ENCODE measurements around a stretch of chr21.

DNA sequence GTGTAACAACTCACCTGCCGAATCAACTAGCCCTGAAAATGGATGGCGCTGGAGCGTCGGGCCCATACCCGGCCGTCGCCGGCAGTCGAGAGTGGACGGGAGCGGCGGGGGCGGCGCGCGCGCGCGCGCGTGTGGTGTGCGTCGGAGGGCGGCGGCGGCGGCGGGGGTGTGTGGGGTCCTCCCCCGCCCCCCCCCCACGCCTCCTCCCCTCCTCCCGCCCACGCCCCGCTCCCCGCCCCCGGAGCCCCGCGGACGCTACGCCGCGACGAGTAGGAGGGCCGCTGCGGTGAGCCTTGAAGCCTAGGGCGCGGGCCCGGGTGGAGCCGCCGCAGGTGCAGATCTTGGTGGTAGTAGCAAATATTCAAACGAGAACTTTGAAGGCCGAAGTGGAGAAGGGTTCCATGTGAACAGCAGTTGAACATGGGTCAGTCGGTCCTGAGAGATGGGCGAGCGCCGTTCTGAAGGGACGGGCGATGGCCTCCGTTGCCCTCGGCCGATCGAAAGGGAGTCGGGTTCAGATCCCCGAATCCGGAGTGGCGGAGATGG, 2305.4 kb upstream of the TPTE start:
- RAMPAGE, long total RNA: start-site peak on the plus strand centred at position 344 of the sequence, 219 bp wide, 16 and 30 reads in 2 replicates
- RRBS, 2 experiments: no CpG with 5 or more reads among the region's 65 CpGs
CAGE:
- cytosol, long polyA minus RNA: no peak
- cytosol, long polyA plus RNA: no peak
- long polyA plus RNA: no peak
- nucleolus, long total RNA: start-site peak on the plus strand centred at position 445 of the sequence, 26 bp wide, 12 reads
- nucleus, long polyA plus RNA: no peak
- nucleus, long total RNA: no peak

DNA sequence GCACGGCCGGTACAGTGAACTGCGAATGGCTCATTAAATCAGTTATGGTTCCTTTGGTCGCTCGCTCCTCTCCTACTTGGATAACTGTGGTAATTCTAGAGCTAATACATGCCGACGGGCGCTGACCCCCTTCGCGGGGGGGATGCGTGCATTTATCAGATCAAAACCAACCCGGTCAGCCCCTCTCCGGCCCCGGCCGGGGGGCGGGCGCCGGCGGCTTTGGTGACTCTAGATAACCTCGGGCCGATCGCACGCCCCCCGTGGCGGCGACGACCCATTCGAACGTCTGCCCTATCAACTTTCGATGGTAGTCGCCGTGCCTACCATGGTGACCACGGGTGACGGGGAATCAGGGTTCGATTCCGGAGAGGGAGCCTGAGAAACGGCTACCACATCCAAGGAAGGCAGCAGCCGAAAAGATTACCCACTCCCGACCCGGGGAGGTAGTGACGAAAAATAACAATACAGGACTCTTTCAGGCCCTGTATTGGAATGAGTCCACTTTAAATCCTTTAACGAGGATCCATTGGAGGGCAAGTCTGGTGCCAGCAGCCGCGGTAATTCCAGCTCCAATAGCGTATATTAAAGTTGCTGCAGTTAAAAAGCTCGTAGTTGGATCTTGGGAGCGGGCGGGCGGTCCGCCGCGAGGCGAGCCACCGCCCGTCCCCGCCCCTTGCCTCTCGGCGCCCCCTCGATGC, 2267.3 kb upstream of the TPTE start:
- RAMPAGE, long total RNA: no peak
- RRBS, 2 experiments: no CpG with 5 or more reads among the region's 59 CpGs
CAGE:
- cytosol, long polyA minus RNA: no peak
- cytosol, long polyA plus RNA: no peak
- long polyA plus RNA: no peak
- nucleolus, long total RNA: no peak
- nucleus, long polyA plus RNA: no peak
- nucleus, long total RNA: no peak

DNA sequence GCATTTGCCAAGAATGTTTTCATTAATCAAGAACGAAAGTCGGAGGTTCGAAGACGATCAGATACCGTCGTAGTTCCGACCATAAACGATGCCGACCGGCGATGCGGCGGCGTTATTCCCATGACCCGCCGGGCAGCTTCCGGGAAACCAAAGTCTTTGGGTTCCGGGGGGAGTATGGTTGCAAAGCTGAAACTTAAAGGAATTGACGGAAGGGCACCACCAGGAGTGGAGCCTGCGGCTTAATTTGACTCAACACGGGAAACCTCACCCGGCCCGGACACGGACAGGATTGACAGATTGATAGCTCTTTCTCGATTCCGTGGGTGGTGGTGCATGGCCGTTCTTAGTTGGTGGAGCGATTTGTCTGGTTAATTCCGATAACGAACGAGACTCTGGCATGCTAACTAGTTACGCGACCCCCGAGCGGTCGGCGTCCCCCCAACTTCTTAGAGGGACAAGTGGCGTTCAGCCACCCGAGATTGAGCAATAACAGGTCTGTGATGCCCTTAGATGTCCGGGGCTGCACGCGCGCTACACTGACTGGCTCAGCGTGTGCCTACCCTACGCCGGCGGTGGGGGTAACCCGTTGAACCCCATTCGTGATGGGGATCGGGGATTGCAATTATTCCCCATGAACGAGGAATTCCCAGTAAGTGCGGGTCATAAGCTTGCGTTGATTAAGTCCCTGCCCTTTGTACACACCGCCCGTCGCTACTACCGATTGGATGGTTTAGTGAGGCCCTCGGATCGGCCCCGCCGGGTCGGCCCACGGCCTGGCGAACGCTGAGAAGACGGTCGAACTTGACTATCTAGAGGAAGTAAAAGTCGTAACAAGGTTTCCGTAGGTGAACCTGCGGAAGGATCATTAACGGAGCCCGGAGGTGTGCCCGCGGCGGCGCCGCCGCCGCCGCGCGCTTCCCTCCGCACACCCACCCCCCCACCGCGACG, 2266.3 kb upstream of the TPTE start:
- RAMPAGE, long total RNA: start-site peak on the plus strand centred at position 394 of the sequence, 364 bp wide, 19 and 78 reads in 2 replicates
- RRBS, 2 experiments: no CpG with 5 or more reads among the region's 86 CpGs
CAGE:
- cytosol, long polyA minus RNA: no peak
- cytosol, long polyA plus RNA: no peak
- long polyA plus RNA: no peak
- nucleolus, long total RNA: no peak
- nucleus, long polyA plus RNA: no peak
- nucleus, long total RNA: no peak

- RAMPAGE, long total RNA: no peak
- RRBS, 2 experiments: 82 to 87% methylated on average over 3 to 7 of the region's 49 CpGs
CAGE:
- cytosol, long polyA minus RNA: no peak
- cytosol, long polyA plus RNA: no peak
- long polyA plus RNA: no peak
- nucleolus, long total RNA: no peak
- nucleus, long polyA plus RNA: no peak
- nucleus, long total RNA: no peak
These were observed 1706.0 kb upstream of the TPTE start for GRCh38 chr21:8815145-8815950.

- RAMPAGE, long total RNA: no peak
- RRBS, 2 experiments: no CpG with 5 or more reads among the region's 5 CpGs
CAGE:
- cytosol, long polyA minus RNA: no peak
- cytosol, long polyA plus RNA: no peak
- long polyA plus RNA: no peak
- nucleolus, long total RNA: no peak
- nucleus, long polyA plus RNA: no peak
- nucleus, long total RNA: no peak
These were observed 799.4 kb upstream of the TPTE start for GRCh38 chr21:9721980-9722393.

DNA sequence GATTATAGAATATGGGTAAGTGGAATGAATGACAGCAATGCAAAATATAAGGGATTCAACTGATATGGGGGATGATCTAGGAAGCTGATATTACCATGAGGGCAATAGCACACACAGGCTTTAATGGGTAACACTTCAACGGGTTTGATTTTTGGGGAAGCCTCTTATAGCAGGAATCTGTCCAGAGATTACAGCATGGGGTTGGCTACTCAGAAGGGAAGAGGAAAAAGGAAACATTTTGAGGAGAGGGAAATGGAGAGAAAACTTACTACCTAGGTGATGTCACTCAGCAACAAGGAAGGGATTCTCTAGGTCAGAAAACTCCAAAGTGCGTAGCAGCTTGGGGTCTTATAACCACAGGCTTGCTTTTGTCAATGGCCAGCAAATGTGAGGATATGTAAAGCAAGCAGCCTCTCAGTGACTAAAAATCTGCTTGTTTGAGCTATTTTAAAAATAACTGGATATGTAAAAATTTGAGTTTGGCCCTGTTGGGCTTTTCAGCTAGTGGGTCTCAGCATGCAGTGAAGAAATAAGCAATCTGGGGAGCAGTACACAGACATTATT, 162.3 kb downstream of the LIPI start:
- RAMPAGE, long total RNA: no peak
- RRBS, 2 experiments: no CpG with 5 or more reads among the region's 2 CpGs
CAGE:
- cytosol, long polyA minus RNA: no peak
- cytosol, long polyA plus RNA: no peak
- long polyA plus RNA: start-site peak on the plus strand centred at position 95 of the sequence, 93 bp wide, 28 and 35 reads in 2 replicates
- nucleolus, long total RNA: no peak
- nucleus, long polyA plus RNA: start-site peak on the plus strand centred at position 87 of the sequence, 147 bp wide, 28 and 27 reads in 2 replicates
- nucleus, long total RNA: no peak

GRCh38 chr21:14273551-14274532, 57.9 kb downstream of the RBM11 start:
- RAMPAGE, long total RNA: no peak
- RRBS, 2 experiments: 23 to 46% methylated on average over 8 of the region's 40 CpGs
CAGE:
- cytosol, long polyA minus RNA: no peak
- cytosol, long polyA plus RNA: no peak
- long polyA plus RNA: no peak
- nucleolus, long total RNA: no peak
- nucleus, long polyA plus RNA: no peak
- nucleus, long total RNA: no peak

DNA sequence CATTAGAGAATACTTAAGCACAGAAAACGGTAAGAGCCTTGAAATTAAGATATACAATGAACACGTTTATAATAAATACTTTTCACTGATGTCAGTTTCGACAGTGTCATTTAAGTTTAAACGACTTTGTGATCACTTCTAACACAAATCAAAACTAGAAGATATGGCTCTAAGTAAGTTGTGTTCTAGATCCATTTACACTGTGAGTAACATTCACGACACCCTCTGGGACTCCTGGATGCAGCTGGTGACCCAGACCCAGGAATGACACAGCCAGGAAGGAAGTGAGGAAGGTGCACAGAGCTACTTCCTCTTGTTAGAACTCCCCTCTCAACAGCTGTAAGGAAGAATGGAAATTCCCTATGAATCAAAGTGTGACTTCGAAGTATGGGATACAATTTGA, 185.5 kb downstream of the NRIP1 start:
- RAMPAGE, long total RNA: no peak
- RRBS, 2 experiments: no CpG with 5 or more reads among the region's 6 CpGs
CAGE:
- cytosol, long polyA minus RNA: no peak
- cytosol, long polyA plus RNA: no peak
- long polyA plus RNA: no peak
- nucleolus, long total RNA: no peak
- nucleus, long polyA plus RNA: no peak
- nucleus, long total RNA: no peak

GRCh38 chr21:14918349-14918936, 146.4 kb downstream of the NRIP1 start:
- RAMPAGE, long total RNA: no peak
- RRBS, 2 experiments: no CpG with 5 or more reads among the region's 7 CpGs
CAGE:
- cytosol, long polyA minus RNA: no peak
- cytosol, long polyA plus RNA: no peak
- long polyA plus RNA: no peak
- nucleolus, long total RNA: no peak
- nucleus, long polyA plus RNA: no peak
- nucleus, long total RNA: no peak

GRCh38 chr21:14991001-14991878, 73.6 kb downstream of the NRIP1 start:
- RAMPAGE, long total RNA: no peak
- RRBS, 2 experiments: no CpG with 5 or more reads among the region's 3 CpGs
CAGE:
- cytosol, long polyA minus RNA: no peak
- cytosol, long polyA plus RNA: no peak
- long polyA plus RNA: no peak
- nucleolus, long total RNA: no peak
- nucleus, long polyA plus RNA: no peak
- nucleus, long total RNA: no peak

- RAMPAGE, long total RNA: no peak
- RRBS, 2 experiments: no CpG with 5 or more reads among the region's 6 CpGs
CAGE:
- cytosol, long polyA minus RNA: no peak
- cytosol, long polyA plus RNA: no peak
- long polyA plus RNA: no peak
- nucleolus, long total RNA: no peak
- nucleus, long polyA plus RNA: no peak
- nucleus, long total RNA: no peak
These were observed 35.7 kb downstream of the NRIP1 start for GRCh38 chr21:15028891-15029658.

DNA sequence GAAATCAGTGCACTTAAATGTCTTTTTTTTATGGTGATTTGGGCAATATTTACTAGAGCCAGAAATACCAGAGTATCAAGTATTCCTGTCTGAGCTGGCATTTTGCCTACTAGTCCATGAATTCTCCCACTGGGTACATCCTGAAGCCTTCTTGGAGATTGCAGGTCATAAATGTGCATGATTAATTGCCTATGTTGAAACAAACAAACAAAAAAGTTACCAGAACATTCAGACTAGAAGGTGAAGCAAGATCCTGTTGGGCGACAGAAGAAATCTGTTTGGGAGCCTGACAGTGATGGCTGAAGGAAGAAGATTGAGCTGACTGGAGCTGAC, 127.4 kb upstream of the NRIP1 start:
- RAMPAGE, long total RNA: no peak
- RRBS, 2 experiments: no CpG with 5 or more reads among the region's 1 CpG
CAGE:
- cytosol, long polyA minus RNA: no peak
- cytosol, long polyA plus RNA: no peak
- long polyA plus RNA: no peak
- nucleolus, long total RNA: no peak
- nucleus, long polyA plus RNA: no peak
- nucleus, long total RNA: no peak

GRCh38 chr21:15732191-15732632, 2.4 kb downstream of the USP25 start:
- RAMPAGE, long total RNA: no peak
- RRBS, 2 experiments: no CpG with 5 or more reads among the region's 5 CpGs
CAGE:
- cytosol, long polyA minus RNA: no peak
- cytosol, long polyA plus RNA: no peak
- long polyA plus RNA: no peak
- nucleolus, long total RNA: no peak
- nucleus, long polyA plus RNA: no peak
- nucleus, long total RNA: no peak

- RAMPAGE, long total RNA: no peak
- RRBS, 2 experiments: no CpG with 5 or more reads among the region's 6 CpGs
CAGE:
- cytosol, long polyA minus RNA: no peak
- cytosol, long polyA plus RNA: no peak
- long polyA plus RNA: no peak
- nucleolus, long total RNA: no peak
- nucleus, long polyA plus RNA: no peak
- nucleus, long total RNA: no peak
These were observed 58.5 kb downstream of the USP25 start for GRCh38 chr21:15787945-15788946.

GRCh38 chr21:15805440-15806075, 75.8 kb downstream of the USP25 start:
- RAMPAGE, long total RNA: no peak
- RRBS, 2 experiments: no CpG with 5 or more reads among the region's 4 CpGs
CAGE:
- cytosol, long polyA minus RNA: no peak
- cytosol, long polyA plus RNA: no peak
- long polyA plus RNA: no peak
- nucleolus, long total RNA: no peak
- nucleus, long polyA plus RNA: no peak
- nucleus, long total RNA: no peak

- RAMPAGE, long total RNA: no peak
- RRBS, 2 experiments: no CpG with 5 or more reads among the region's 8 CpGs
CAGE:
- cytosol, long polyA minus RNA: no peak
- cytosol, long polyA plus RNA: no peak
- long polyA plus RNA: no peak
- nucleolus, long total RNA: no peak
- nucleus, long polyA plus RNA: no peak
- nucleus, long total RNA: no peak
These were observed 81.1 kb downstream of the USP25 start for GRCh38 chr21:15810732-15811475.

- RAMPAGE, long total RNA: no peak
- RRBS, 2 experiments: no CpG with 5 or more reads among the region's 7 CpGs
CAGE:
- cytosol, long polyA minus RNA: no peak
- cytosol, long polyA plus RNA: no peak
- long polyA plus RNA: no peak
- nucleolus, long total RNA: no peak
- nucleus, long polyA plus RNA: no peak
- nucleus, long total RNA: no peak
These were observed 340.5 kb downstream of the USP25 start for GRCh38 chr21:16070195-16070703.

DNA sequence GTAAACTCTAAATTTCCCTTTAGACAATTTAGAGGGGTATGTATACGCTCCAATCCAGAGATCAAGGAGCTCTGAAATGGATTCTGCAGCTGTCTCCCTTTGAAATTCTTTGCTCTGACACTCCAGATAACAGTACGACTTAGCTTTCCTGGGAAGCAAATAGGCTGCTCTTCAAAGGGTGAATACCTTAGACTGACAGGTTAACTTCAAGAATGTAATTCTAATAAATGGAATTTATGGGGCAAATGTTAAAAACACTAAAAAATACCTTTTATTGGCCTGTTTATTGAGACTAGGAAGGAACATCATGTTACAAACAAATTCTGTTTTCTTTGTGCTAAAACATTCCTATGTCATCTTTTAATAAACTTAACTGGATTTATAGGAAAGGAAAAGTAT, 357.2 kb downstream of the USP25 start:
- RAMPAGE, long total RNA: no peak
- RRBS, 2 experiments: no CpG with 5 or more reads among the region's 2 CpGs
CAGE:
- cytosol, long polyA minus RNA: no peak
- cytosol, long polyA plus RNA: no peak
- long polyA plus RNA: no peak
- nucleolus, long total RNA: no peak
- nucleus, long polyA plus RNA: no peak
- nucleus, long total RNA: no peak

DNA sequence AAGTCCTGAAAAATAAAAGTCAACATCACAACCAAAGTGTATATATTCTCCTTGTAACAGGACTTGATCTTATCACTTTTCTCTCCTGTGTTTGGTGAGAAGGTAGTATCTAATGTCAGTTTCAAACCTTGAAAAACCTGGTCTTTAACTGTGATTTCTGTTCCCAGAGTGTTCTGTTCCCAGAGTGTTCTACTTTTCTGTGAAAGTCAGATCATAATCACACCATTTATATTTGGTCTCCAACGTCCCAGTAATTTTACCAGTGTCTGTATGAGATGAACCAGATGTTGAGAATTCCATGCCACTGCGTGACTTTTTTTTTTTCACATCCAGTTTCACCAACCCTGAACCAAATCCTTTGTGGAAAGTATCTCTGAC, 365.2 kb downstream of the USP25 start:
- RAMPAGE, long total RNA: no peak
- RRBS, 2 experiments: no CpG with 5 or more reads among the region's 2 CpGs
CAGE:
- cytosol, long polyA minus RNA: no peak
- cytosol, long polyA plus RNA: no peak
- long polyA plus RNA: no peak
- nucleolus, long total RNA: no peak
- nucleus, long polyA plus RNA: no peak
- nucleus, long total RNA: no peak

GRCh38 chr21:16304575-16305088, 574.9 kb downstream of the USP25 start:
- RAMPAGE, long total RNA: no peak
- RRBS, 2 experiments: no CpG with 5 or more reads among the region's 5 CpGs
CAGE:
- cytosol, long polyA minus RNA: no peak
- cytosol, long polyA plus RNA: no peak
- long polyA plus RNA: no peak
- nucleolus, long total RNA: no peak
- nucleus, long polyA plus RNA: no peak
- nucleus, long total RNA: no peak

Data from GM12878 (cell line).